ENCODE data around the gene PROB1.

DNA sequence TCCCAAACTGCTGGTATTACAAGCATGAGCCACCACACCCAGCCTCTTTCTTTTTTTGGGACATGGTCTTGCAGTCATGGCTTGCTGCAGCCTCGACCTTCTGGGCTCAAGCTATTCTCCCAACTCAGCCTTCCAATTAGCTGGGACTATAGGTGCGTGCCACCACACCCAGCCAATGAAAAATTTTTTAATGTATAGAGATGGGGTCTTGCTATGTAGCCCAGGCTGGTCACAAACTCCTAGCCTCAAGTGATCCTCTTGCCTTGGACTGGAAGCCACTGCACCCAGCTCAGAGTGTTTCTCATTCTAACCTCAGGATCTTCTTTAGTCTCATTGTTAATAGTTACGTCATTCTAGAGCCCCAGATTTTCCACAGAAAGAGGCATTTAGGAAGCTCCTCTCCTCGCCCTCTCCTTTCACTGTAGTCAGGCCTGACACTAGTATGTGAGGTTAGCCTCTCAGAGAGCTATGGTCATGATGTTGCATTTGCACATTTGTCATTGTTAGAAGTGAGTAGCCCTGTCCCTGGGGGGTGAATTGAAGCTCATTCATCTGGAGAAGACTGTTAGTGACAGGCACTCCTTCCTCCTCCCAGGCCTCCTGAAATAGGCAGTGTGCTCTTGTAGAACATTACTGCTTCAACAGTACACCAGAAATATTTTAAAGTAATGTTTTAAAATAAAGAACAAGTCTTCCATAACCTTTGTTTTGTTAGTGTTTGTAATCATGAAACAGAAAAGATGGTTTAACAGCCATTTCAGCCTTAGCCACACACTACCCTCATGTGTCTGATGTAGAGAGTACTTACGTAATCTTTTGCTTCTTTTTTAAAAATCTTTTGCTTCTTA lies 26.5 kb upstream of the LRRTM2 start:
- PRO-cap, result no peak
- RAMPAGE, long total RNA, 3 experiments, result no peak in any of the 3 experiments

GRCh38 chr5:139131258-139131934 lies 66.8 kb downstream of the SIL1 start:
- PRO-cap, result no peak
- RAMPAGE, long total RNA, 3 experiments, result no peak in any of the 3 experiments

DNA sequence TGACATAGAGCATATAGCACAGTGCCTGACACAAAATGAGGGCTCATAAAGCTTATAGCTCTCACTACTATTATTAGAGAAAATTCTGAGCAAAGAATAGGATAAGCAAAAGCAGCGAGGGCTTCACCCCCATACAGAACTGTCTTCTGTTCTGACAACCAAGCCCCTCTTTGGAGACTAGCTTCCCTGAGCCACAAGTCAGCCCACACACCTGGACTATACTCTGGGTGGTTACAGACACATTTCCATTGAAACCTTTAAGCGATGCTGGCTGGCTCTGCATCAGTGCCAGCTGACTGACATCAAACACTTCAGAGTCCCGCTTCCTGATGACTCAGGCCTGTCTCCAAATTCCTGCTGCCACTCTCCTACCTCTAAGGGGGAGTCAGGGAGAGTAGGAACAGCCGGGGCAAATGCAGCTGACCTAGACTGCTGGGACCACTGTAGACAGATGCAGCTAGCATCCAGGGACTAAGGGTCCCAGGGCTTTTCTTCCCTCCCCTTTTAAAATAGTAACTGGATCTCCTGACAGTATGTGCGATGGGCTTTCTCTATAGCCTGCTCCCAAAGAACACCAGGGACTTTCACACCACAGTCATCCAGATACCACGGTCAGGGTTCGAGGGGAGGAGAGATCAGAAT lies 59.4 kb downstream of the SIL1 start:
- PRO-cap, result no peak
- RAMPAGE, long total RNA, 3 experiments, result no peak in any of the 3 experiments

DNA sequence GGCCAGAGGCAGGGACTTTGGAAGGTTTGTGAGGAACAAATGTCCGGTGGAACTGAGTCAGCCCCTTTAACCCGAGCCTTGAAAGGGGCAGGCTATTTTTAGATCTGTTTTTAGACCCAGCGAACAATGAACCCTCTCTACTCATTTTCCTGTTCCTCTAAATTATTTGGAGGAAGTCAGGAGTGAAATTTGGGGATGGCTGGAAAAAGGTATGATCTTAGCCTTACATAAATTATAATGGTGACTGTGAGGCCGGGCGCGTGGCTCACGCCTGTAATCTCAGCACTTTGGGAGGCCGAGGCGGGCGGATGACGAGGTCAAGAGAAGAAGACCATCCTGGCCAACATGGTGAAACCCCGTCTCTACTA lies 19.1 kb upstream of the MATR3 start:
- PRO-cap, result no peak
- RAMPAGE, long total RNA, 3 experiments, result no peak in any of the 3 experiments

GRCh38 chr5:139294348-139295239 lies 1.1 kb downstream of the MATR3 start:
- PRO-cap, result bidirectional peak, plus-strand start at chr5:139294537, minus-strand start at chr5:139294511
- RAMPAGE, long total RNA, 3 experiments, result no peak in any of the 3 experiments

- PRO-cap, result no peak
- RAMPAGE, long total RNA, 3 experiments, result no peak in any of the 3 experiments
Measured at GRCh38 chr5:139296584-139297342, 3.2 kb downstream of the MATR3 start.

- PRO-cap, result unidirectional peak, minus-strand start at chr5:139395104
- RAMPAGE, long total RNA, 3 experiments, result no peak in any of the 3 experiments
Measured at GRCh38 chr5:139394561-139395693, at the start of gene PROB1. Gene PROB1 (minus strand): TSS chr5:139395104.

GRCh38 chr5:139419294-139420089 lies 15.6 kb upstream of the SPATA24 start:
- PRO-cap, result no peak
- RAMPAGE, long total RNA, 3 experiments, result no peak in any of the 3 experiments

DNA sequence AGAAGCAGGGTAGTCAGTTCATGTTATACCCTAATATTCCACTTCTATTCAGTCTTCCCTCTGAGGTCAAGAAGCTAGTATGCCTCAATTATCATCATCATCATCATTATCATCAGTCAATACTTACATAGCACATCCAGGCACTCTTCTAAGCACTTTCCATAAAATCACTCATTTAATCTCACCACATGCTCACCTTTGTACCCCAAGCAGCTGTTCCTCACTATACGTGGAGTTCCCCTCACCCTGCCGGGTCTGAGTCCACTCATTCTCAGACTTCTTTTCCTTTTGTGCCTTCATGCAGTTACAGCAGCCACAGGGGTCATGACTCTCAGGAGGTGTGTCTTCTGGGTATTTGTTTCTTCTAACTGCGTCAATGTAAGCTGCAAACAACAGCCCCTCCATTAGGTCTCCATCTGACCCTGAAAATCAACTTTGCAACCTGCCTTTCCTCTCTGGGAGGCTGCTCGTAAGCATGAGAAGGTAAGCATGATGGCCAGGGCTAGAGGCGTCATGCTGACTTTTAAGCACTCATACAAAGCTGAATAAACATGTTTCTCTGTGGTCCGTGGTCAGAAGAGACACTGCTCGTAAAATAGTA lies 2.0 kb downstream of the DNAJC18 start:
- PRO-cap, result no peak
- RAMPAGE, long total RNA, 3 experiments, result no peak in any of the 3 experiments

DNA sequence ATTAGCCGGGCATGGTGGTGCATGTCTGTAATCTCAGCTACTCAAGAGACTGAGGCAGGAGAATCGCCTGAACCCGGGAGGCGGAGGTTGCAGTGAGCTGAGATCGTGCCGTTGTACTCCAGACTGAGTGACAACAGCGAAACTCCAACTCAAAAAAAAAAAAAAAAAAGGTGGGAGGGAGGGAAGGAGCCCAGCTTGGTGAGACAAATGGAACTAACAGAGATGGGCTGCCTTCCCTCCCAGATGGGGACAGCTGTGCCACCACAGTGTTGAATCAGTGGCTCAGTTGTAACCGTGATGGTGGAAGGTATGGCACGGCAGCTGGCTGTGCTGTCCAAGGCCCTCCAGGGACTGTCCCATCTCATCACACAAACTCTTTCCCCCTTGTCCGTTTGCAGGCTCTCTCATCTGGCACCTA lies 4.0 kb downstream of the SMIM33 start:
- PRO-cap, result no peak
- RAMPAGE, long total RNA, 3 experiments, result no peak in any of the 3 experiments

DNA sequence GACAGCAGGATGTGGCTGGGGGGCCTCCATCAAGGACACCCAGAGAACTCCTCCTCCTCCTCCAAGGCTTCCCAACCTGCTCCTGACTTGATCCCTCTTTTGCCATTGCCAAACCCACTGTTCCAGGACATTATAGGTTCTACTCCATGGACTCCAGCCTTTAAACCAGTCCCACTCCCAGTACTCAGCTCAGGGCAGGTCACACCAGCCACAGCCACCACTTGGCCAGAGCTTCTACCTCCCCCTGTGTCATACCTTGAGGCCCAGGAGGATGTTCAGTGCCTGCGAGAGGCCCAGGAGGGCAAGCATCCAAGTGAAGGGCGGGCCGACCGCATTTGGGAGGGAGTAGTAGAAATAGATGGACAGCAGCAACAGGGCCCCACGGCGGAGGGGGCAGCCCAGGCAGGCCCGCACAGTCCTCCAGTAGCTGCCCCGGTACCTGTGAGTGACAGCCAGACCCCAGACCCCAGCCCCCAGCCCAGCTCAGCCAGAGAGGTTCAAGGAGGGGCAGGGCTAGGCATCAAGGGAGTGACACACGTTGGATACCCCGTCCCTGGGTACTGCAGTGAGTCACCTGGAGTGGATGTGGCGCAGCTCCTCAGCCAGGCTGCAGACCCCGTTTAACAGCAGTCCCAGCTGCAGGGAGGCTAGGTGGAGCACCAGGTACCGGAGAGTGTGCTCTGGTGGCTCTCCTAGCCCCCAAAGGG lies 1.5 kb downstream of the STING1 start:
- PRO-cap, result no peak
- RAMPAGE, long total RNA, 3 experiments, result no peak in any of the 3 experiments

DNA sequence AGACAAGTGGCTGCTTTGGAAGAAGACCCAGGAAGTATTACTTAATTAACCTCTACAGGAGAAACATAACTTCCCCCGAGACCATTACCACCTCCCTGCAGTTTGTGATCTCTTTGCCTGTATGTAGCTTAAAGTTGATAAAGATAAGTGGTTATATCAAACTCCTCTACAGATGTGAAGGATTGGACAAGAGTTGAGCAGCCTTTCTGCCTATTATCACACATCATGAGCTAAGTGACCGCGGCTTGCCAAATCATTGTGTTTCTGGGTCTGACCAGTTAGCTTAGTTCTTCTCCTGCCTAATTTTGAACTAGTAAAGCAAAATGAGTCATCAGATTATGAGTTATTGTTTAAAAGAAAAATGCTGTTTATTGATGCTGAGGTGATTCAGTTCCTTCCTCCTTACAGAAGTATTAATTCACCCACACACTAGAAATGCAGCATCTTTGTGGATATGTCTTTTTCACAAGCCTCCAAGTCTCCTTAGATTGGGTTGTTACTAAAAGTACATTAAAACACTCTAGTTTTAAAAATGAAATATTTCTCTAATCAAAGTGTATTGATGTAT lies 13.5 kb upstream of the STING1 start:
- PRO-cap, result no peak
- RAMPAGE, long total RNA, 3 experiments, result no peak in any of the 3 experiments

GRCh38 chr5:139602201-139602763 lies 41.1 kb downstream of the UBE2D2 start:
- PRO-cap, result no peak
- RAMPAGE, long total RNA, 3 experiments, result no peak in any of the 3 experiments

GRCh38 chr5:139637260-139638104 lies 10.7 kb upstream of the CXXC5 start:
- PRO-cap, result no peak
- RAMPAGE, long total RNA, 3 experiments, result no peak in any of the 3 experiments

DNA sequence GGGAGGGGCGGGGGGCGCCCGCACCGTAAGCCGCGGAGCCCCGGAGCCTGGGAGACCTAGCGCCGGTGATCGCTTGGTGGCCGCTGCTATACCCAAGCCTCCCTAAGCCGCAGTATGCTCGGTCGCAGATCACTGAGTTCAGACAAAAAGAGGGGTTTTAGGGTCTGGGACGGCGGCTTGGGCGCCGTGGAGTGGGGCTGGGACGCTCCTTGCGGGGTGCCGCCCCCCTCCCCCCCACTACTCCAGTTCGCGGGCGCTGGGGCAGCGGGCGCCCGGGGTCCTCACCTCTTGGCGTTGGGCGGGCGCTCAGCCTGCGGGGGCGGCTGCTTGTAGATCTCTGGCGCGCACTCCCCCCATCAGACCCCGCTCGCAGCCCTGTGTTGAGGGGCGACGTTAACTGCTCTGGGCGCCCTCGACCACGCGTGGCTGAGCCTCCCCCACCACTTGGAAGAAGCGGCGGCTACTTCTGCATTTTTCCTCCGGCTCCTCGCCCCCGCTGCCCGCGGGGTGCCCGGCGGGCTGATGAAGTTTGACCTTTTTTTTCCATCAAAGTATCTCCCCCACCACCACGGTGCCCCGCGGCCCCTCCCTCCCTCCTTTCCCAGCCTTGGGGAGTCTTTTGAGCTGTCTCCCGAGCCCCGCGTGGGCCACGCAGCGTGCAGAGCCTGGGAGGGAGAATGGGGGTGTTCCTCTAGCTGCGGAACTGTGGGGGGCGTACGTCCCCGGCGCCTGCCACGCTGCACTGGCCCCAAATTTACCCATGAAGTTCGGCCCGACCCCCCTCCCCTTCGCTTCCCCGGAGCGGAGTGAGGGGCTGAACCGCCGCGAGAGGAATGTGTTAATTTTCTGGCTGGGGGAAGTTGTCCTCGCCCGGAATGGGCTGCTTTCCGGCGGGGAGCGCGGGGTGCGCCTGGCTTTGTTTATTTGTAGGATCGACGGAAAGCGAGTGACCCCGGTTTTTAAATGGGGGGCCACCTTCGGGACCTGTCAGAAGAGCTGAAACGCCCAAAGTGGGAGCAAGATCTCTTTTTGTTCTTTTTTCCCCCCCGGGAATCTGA lies 1.2 kb downstream of the CXXC5 start:
- PRO-cap, result no peak
- RAMPAGE, long total RNA, 3 experiments, result no peak in any of the 3 experiments

GRCh38 chr5:139650145-139650682 lies 2.1 kb downstream of the CXXC5 start:
- PRO-cap, result no peak
- RAMPAGE, long total RNA, 3 experiments, result no peak in any of the 3 experiments

GRCh38 chr5:139733398-139734147 lies 62.0 kb upstream of the PSD2 start:
- PRO-cap, result no peak
- RAMPAGE, long total RNA, 3 experiments, result no peak in any of the 3 experiments

GRCh38 chr5:139847562-139848834 lies 52.4 kb downstream of the PSD2 start:
- PRO-cap, result bidirectional peak, plus-strand start at chr5:139848340, minus-strand start at chr5:139848267
- RAMPAGE, long total RNA, 3 experiments, result no peak in any of the 3 experiments

DNA sequence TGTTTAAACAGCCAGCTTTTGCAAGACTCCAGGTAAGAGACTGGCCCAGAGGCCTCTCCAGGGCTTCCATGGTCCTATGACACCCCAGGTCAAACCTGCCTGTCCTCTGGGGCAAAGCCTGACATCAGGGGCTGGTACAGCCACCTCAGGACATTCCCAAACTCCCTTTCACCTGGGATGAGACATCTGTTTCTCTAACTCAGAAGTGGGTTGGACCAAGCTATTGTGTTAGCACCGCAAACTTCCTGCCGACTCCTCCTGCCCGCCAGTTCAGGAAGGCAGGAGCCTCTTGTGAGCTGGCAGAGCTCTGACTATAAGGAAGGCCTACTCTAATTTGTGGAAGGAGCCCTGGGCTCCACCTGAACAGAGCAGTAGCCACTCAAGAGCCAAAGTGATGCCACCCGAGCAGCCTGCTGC lies 81.4 kb downstream of the PSD2 start:
- PRO-cap, result no peak
- RAMPAGE, long total RNA, 3 experiments, result no peak in any of the 3 experiments

DNA sequence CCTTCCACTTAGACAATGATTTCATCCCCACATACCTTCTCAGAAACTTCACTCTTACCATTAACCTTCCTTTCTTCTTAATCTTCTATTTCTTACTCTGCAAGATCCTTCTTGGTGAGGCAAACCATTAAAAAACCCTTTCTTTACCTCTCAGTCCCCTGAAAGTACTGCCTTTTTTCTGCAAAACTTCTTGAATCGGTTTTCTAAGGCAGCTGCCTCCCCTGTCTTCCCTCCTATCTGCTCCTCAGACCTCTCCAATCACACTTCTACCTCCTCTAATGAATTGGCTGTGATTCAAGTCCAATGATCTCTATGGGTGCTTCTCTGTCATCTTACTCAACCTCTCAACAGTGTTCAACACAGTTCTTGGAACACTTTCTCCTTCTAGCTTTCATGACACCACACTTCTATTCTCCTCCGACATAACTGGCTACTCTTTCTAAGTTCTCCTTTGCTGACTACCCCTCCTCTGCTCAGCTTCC lies 47.2 kb downstream of the PFDN1 start:
- PRO-cap, result no peak
- RAMPAGE, long total RNA, 3 experiments, result no peak in any of the 3 experiments